Natural killer cell (primary cell): ENCODE measurements around the gene SPINT2.

DNA sequence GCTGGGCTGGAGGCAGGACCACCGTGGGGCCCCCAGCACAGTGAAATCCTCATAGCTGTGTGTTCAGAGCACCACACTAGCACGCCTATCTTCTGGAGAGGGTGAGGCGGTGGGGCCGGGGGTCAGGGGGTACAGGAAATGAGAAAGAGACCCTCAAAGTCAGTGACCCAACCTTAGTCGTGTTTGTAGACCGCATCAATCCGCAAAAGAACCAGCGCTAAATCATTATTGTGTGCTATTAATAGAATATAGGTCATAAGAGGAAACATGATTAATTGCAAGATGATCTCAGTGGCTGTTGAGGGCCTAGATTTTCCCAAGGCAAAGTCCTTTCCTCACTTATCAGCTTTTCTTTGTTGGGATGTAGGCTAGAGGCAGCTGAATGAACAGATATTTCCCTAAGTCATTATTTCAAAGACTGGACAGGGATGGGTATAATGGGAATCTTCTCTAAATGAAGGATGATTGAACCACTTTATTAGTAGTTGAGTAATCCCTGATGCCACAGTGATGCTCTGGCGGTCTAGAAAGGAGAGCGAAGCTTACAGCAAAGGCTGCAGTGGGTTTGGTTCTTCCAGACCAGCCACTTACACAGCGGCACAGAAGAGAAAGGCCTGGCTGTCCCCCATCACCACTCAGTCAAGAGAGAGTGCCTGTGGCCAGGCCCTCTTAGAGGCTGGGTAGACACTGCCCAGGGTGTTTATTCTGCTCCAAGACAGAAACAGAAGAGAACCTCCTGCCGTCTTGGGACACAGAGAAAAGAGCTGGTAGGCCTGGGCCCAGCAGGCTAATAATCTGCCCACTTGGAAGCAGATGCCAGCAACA lies 116.3 kb downstream of the SIPA1L3 start:
- PRO-cap = no peak

DNA sequence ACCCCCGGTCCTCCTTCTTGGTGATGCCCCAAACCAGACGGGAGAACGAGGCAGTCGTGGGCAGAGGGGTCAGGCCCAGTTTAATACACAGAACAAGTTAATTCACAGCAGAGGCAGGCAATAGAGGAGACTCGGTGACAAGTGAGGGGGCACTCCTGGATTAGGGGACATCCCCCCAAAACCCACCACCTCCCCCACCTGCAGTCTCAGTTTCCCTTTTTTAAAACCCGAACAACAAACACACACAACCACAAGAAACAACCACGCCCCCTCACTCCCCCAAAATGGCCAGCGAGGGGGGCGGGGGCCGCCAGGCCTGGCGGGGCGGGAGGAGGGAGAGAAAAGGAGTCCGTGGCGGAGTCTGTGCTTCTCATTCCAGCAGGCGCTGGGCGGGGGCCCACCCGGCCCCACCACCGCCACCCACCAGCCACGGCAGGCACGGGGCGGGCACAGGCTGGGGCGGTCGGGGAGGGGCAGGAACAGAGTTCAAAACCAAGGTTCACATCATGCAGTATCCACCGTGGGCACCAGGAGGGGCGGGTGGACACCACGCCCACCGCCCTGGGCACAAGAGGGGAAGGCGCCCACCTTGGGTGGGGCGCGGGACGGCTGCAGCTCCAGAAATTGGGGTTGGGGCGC lies 13.0 kb downstream of the DPF1 start:
- PRO-cap = no peak

DNA sequence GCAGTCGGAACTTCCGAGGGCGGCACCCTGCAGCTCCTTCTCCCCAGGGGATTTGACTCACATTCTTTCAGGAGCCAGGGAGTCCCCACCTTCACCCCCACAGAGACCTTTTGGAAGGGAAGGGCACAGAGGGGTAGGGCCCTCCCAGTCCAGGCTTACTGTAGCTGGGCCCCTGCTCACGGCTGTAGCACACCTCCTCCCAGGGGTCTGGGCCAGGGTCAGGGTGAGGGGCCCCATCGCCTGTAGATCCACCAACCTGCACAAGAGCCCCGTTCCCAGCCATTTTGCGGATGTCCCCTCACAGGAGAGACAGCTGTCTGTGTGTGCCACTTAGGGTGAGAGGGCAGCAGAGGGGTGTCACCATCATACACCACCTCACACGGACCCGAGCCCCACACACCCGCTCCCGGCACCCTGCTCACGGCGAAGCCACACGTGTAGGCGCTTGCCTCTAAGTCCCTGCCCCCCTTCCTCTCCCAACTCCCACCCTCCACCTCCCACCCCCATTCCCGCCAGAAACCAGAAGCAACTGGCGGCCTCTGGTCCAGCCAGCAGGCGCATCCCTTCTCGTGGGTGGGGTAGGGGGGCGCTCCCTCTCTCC lies 3.9 kb upstream of the DPF1 start:
- PRO-cap = no peak

- PRO-cap = bidirectional peak, plus-strand start at chr19:38264645, minus-strand start at chr19:38264281
These were observed at the start of gene SPINT2 for GRCh38 chr19:38263913-38265131. SPINT2 (plus strand) TSS chr19:38264573.

DNA sequence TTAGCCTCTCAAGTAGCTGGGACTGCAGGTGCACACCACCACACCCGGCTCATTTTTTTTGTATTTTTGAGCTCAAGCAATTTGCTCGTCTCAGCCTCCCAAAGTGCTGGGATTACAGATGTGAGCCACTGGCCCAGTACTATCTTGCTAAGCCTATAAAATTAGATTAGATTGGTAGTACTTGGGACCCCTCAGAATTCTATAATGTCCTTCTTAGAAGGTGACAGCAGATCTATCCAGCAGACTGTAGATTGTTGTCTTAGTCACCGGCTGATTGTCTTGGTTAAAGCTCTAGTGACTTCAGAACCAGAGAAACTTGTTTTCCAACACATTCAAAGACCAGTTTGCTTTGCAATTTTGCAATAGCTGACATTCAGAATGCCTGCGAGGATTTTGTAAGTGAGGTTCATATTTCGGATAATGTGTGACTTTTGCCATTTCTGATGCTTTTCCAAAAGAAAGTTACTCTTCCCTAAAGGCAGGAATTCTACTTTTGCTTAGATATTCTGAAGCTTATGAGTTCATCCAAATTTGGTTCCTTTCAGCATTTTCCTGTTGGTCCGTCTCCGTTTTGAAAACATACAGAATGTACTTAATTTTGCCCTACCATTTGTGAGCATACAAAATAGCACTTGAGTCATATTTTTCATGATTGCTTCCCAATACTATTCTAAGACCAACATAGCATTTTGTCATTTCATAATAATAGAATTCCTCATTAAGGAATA lies 13.2 kb downstream of the SPINT2 start:
- PRO-cap = no peak

DNA sequence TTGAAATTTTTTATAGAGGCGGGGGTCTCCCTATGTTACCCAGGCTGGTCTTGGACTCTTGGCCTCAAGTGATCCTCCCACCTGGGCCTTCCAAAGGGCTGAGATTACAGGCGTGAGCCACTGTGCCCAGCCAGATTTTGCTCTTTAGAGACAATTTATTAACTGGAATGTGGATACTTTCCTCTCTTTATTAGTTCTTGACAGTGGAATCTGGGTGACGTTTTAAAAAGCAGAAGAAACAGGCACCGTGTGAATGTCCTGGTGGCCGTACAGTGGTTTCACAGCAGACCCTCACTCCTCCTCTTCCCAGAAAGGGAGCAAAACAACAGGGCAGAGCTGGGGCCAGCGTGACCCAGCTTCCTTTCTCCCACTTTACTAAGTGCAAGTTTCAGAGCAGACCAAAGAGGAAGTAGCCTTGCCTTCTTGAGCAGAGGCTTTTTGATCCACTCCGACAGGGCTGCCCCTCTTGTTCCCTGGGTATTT lies 19.7 kb upstream of the C19orf33 start:
- PRO-cap = no peak

GRCh38 chr19:38303576-38303990 lies 468 bp upstream of the C19orf33 start:
- PRO-cap = no peak

GRCh38 chr19:38395642-38395893 lies 7.1 kb downstream of the SPRED3 start:
- PRO-cap = unidirectional peak, plus-strand start at chr19:38395836

DNA sequence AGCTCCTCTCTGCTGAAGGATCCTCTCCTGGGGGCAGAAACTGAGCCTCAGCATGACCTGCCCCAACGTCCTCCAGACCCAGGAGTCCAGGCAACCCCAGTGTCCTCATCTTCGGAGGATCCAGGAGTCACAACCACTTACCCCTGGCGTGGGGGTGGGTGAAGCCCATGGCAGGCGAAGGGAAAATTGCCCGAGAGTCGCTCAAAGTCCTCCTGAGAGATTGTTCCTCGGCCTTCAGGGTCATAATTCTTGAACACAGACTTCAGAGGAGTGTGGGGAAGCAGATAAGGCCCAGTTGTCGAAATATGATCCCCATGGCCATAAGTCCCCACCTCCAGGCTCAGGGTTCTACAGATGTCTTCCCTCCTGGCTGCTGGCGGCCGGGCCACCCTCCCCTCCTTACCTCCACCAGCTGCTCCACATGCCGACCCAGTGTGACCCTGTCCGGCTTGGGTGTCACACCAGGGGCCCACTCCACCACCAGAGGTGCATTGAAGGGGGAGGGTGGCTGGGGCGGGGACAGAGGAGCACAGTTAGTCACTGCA lies 10.0 kb downstream of the FAM98C start:
- PRO-cap = no peak

GRCh38 chr19:38579993-38580650 lies 37.6 kb downstream of the MAP4K1 start:
- PRO-cap = no peak

DNA sequence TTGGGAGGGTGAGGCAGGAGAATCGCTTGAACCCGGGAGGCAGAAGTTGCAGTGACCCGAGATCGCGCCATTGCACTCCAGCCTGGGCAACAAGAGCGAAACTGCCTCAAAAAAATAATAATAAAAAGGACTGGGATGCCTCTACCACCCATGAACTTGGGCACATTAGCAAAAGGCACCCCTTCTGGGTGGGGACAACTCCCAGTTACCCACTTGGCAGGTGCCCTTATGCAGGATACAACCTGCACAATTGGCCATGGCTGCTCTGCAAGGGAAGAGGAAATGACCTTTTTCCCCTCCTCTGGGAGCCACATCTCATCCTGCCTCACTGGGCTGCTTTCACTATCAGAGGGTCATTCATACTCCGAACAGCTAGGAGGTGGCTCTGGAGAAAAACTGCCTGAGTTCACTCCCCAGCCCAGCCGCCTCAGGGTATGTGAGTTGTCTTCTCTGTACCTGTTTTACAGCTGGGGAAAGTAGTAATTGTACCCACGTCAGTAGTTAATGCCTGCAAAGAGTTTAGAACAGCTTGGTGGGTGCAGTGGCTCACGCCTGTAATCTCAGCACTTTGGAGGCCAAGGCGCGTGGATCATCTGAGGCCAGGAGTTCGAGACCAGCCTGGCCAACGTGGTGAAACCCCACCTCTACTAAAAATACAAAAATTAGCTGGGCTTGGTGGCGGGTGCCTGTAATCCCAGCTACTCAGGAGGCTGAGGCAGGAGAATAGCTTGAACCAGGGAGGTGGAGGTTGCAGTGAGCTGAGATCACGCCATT lies 7.0 kb upstream of the ACTN4 start:
- PRO-cap = no peak

DNA sequence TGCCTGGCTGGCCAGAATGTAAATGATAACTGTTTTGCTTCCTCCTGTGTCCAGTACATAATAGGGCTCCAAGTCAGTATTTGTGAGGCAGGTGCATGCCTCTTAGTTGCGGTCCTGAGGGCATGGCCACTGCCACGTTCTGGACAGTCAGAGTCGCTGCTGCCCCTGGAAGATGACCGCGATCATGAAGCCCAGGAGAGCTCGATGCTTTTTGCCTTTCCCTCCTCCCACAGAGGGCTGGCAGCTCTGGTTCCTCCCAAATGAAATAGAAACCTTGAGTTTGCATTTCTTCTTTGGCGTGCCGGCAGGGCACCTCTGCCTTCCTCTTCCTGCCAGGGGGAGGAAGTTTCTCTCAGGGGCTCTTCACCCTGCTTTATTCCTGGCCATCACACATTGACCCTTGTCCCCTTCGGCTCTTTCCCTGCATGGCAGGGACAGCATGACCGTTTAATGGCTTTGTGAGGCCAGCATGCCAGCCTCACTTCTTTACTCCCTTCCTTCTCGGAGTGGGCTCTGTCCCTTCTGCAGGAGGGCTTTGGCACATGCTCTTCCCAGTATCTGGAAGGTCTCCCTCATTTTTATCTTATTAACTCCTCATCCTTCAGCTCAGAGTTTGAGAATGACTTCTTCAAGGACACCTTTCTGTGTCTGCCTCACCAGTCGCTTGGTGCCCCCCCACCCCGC lies 47.9 kb downstream of the ACTN4 start:
- PRO-cap = no peak

DNA sequence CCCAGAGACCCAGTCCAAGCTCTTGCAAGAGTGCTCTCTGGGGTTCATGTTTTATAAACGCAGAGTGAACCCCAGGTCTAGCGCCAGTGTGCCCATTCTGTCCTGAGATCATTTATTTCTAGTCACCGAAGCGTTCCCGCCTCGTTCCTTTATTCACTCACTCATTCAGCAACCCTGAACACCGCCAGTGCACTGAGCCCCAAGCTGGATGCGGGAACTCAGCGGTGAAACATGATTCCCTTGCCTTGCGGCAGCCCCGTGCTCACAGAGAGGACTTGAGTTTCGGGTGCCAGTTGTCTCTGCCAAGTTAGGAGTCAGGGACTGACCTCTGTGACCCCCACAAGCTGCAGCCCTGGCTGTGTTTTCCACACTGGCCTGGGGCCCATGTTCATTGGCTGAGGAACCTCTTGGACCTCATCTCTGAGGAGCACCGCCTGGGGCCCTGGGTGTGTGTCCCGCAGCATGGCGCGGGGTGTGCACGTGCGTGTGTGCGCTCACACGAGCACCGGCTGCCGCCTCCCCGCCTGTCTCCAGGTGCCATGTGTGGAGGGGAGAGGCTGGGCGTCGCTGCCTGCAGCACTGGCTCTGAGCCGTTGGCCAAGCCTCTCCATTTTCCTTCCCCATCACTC lies 31.1 kb downstream of the CAPN12 start:
- PRO-cap = no peak

GRCh38 chr19:38724633-38725309 lies 19.5 kb downstream of the CAPN12 start:
- PRO-cap = no peak

GRCh38 chr19:38730547-38730742 lies 13.8 kb downstream of the CAPN12 start:
- PRO-cap = no peak

DNA sequence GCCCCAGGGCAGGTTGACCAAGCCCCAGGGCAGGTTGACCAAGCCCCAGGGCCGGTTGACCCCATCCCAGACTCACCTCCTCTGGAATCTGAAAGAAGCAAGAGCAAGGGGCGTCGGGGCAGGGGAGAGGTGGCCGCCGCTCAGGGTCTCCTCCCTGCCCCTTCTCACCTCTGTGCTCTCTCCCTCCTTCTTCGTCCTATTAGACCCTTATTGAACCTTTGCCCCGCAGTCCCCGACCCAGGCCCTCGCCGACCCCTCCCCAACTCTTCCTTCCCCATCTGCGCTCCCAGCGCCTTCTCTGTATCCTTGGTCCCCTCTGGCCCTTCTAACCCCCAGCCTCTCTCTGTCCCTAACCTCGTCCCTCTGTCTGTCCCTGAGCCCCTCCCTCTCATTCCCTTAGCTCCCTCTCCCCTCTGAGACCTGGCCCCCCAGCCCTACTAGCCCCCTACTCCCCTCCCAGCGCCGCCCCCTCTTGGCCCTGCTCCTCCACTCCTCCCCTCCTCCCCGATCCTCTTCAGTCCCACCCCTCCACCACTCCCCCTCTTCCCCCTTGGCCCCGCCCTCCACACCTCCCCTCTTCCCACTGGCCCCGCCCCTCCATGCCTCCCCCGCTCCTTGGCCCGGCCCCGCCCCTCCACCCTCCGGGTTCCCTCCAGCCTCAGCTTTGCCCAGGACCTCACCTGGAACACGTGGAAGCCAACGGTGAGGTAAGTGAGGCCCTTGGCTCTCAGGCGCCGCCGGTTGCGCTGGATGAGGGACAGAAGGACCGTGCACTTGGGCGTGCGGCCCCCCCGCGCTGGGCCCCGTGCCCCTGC lies 7.6 kb downstream of the CAPN12 start:
- PRO-cap = no peak

DNA sequence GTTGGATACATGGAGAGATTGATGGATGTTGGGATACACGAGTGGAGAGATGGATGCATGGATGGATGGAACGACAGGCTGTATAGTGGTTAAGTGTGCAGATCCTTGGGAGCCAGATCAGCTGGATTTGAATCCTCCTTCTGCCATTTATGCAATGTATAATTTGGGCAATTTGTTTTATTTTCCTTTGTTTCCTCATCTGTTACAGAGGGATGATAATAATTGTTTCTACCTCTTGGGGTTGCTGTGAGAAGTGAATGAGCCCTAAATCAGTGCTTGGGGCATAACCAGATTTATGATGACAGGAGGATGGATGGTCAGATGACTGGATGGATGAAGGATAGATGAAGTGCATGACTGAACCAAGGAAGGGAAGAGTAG lies 11.5 kb downstream of the LGALS4 start:
- PRO-cap = no peak

DNA sequence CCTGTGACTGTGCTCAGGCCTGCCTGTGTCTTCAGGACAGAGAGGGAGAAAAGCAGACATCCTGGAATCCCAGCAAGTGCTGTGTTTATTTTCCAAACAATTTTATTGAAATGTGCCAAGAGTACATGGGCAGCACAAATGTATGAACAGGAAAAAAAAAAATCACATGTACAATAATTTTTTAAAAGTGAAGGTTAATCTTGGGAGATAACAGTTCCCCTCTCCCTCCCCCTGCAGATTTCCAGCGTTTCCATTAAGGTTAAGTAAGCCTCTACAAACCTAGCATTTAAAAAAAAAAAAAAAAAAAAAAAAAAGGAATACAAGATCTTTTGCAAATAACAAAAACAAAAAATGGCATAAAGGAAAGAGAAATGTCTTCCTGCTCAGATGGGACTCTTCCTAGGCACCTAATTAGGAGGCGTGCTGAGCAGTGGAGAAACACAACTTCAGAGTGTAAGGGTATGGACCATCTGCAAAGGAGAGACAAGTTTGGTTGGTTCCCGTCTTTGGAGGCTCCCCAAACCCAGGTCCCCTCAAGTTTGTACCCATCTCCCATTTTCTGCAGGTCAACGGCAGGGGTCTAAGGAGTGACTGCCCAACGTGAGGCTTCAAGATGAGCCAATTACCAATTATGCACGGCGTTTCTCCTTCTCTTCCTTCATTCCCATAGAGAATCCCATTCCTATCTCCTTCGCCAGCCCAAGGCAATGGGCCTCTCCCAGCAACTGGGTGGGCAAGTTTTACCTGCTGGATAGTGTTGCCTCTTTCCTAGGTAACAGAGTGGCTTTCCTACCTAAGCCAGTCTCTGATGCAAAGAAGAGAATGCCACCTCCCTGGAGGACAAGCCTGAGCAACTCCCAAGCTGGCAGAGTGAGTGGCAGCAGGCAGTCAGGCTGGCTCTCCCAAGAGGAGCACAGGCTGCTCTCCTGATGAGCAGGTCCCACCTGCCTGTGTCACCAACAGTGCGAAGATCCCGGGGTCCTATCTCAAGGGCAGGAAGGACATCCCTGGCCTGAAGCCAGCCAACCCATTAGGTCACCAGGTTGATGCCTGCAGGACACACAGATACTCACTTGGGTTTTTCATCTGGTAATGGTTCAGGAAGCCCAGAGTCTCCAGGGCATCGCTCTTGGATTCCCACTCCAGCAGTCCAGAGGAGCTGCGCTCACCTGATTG lies 5.1 kb upstream of the ECH1 start:
- PRO-cap = no peak

DNA sequence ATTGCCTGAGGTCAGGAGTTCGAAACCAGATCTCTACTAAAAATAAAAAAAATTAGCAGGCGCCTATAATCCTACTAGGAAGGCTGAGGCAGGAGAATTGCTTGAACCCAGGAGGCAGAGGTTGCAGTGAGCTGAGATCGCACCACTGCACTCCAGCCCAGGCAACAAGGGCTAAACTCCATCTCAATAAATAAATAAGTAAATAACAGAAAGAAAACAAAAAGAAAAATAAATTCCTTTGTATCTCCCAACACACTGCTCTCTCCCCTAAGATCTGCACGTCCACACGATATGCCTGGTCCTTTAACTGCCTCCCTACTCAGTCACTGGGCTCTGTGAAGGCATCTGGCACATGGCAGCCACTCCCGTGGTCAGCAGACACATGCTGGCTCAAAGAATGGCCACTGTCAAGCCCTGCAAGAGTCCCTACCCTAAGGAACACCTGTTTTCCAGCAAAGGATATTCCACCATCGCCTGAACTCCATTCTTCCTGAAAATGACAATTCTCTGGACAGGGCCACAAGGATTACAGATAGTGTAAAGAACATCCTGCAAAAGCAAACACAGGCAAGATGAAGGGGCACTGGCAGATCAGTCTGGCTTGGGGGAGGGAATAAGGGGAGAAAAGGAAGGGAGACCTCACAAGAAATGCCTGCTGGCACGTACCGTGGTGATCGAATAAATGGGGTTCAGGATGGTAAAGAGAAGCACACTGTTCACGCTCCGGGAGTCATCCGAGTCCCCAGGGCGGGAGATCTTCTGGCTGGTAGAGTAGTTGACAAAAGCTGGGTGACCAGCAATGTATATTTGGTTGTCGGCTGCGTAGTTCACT lies 4.4 kb downstream of the HNRNPL start:
- PRO-cap = no peak

- PRO-cap = no peak
These were observed 3.1 kb upstream of the HNRNPL start for GRCh38 chr19:38852851-38853399.